Airway epithelial cell (primary cell): Measurements from ENCODE around the gene PRSS57.

DNA sequence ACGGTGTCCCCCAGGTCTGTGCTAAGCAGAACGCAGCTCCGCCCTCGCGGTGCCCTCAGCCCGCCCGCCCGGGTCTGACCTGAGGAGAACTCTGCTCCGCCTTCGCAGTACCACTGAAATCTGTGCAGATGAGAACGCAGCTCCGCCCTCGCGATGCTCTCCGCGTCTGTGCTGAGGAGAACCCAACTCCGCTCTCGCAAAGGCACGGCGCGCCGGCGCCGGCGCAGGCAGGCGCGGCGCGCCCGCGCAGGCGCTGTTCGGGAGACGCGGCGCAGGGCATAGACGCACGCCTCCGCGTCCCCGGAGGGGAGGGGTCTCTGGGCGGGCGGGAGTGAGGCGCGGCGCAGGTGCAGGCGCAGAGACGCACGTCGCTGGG is 44.9 kb downstream of the PLPP2 start:
- RAMPAGE, long total RNA, result no peak

DNA sequence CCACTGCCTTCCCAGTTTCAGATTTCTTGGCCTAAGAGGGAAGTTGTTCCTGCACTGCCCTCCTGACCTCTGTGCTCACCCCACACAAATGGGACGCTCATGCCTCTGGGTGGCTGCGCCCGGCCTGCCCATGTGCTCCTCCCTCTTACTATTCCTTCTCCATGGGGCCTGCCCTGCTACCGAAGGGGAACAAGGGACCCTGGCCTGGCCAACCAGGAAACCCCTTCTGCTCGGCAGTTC is 5.2 kb upstream of the PLPP2 start:
- RAMPAGE, long total RNA, result no peak

DNA sequence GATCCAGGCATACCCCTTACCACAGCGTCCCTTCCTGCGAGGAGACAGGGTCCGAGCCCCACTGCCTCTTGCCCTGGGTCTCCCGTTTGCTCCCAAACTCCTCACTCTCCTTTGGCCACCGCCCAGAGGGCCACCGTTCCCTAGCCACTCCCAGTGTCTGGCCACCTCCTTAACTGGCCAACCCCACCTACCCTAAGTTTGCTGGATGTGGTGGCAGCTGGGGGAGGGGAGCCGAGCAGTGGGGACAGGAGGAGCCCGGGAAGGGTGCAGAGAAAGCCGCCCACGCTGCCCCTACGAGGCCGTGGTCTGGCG is 1.9 kb downstream of the THEG start:
- RAMPAGE, long total RNA, result no peak

- RAMPAGE, long total RNA, result no peak
Observed at GRCh38 chr19:419161-419791, 10.3 kb upstream of the C2CD4C start.

DNA sequence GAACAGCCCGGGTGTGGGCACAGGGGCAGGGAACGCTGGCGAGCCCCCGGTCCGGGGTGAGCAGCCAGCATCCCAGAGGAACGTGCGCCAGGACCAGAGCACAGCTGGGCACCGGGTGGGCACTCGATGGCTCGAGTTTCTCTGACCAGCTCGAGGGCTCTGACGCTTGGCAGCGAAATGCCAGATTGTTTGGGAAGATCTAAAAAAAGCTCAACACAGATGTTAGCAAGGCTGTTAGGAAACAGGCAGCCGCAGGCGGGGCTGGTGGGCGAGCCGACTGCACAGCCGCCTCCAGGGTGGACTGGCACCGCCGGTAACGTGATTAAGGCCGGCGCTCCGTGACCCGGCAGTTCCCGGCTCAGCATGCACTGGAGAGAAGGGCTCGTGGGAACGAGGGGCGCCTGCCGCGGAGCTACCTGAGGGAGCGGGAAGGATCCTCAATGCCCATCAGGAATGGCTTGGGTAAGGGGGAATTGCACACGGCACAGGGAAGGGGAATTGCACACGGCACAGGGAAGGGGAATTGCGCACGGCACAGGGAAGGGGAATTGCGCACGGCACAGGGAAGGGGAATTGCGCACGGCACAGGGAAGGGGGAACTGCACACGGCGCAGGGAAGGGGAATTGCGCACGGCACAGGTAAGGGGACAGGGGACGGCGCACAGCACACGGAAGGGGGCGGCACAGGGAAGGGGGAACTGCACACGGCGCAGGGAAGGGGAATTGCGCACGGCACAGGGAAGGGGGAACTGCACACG is 18.2 kb upstream of the C2CD4C start:
- RAMPAGE, long total RNA, result no peak

GRCh38 chr19:530621-531647 is 626 bp upstream of the CDC34 start:
- RAMPAGE, long total RNA, result no peak

- RAMPAGE, long total RNA, result no peak
Observed at GRCh38 chr19:660093-661415, 2.5 kb downstream of the RNF126 start.

- RAMPAGE, long total RNA, result no peak
Observed at GRCh38 chr19:661416-662083, 1.5 kb downstream of the RNF126 start.

GRCh38 chr19:695317-695875 is at the start of gene PRSS57:
Gene PRSS57 (minus strand): TSS chr19:695452.
- RAMPAGE, long total RNA, result no peak

DNA sequence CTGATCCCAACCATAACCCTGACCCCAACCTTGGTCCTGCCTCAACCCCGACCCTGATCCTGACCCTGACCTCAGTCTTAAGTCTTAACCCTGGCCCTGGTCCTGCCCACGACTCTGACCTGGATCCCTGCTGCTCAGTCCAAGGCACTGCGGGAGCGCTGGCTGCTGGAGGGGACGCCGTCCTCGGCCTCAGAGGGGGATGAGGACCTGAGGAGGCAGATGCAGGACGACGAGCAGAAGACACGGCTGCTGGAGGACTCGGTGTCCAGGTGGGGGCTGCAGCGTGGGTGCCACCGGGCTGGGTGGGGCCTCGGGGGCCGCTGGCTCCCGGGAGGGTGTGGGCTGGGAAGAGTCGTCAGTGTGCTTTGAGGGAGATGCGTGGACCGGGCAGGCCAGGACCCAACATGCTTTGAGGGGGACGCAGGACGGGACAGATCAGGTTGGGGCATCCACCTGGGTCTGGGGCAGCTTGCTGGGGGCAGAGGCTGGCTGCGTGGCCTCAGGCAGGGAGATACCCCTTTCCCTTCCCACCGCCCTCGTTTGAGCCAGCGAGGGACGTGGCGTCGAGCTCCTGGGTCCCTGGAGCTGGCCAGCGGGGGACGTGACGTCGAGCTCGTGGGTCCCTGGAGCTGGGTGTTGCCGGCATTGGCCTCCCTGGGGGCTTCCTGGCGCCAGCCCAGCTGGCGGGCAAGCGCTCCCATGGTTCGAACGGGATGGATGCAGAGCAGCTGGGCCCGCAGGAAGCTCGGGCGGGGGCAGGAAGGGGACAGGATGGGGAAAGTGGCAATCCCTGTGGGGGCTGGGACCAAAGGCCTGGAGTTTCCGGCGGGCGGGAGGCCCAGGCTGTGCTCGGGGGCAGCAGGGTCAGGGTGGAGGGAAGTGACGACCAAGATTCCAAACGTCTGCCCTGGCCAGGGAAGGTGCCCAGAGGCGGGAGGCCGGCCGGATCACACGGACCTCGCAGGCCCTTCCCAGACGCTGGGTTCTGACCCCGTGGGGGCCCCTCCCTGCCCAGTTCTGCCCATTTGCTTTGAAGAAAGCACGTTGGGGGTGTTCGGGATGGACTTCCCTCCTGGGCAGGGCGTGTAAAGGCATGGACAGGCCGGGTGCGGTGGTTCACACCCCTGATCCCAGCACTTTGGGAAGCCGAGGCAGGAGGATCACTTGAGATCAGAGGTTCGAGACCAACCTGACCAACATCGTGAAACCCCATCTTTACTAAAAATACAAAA is 19.1 kb downstream of the PALM start:
- RAMPAGE, long total RNA, result no peak

- RAMPAGE, long total RNA, result no peak
Observed at GRCh38 chr19:738509-739400, 12.2 kb upstream of the MISP start.

GRCh38 chr19:744759-745076 is 6.2 kb upstream of the MISP start:
- RAMPAGE, long total RNA, result no peak

DNA sequence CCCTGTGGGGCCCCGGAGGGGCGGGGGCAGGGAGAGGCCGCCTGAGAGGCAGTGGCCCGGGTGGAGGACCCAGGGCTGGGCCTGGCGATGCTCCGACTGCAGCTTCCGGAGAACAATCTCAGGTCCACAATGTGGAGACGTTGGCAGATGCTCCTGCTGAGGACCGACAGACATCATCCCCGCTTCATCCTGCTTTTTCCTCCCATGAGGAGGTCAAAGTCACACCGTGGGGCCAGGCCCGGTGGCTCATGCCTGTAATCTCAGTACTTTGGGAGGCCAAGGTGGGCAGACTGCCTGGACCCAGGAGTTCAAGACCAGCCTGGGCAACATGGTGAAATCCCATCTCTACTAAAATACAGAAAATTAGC is 16.2 kb upstream of the PTBP1 start:
- RAMPAGE, long total RNA, result no peak

GRCh38 chr19:954712-955450 is 29.0 kb downstream of the ARID3A start:
- RAMPAGE, long total RNA, result no peak

DNA sequence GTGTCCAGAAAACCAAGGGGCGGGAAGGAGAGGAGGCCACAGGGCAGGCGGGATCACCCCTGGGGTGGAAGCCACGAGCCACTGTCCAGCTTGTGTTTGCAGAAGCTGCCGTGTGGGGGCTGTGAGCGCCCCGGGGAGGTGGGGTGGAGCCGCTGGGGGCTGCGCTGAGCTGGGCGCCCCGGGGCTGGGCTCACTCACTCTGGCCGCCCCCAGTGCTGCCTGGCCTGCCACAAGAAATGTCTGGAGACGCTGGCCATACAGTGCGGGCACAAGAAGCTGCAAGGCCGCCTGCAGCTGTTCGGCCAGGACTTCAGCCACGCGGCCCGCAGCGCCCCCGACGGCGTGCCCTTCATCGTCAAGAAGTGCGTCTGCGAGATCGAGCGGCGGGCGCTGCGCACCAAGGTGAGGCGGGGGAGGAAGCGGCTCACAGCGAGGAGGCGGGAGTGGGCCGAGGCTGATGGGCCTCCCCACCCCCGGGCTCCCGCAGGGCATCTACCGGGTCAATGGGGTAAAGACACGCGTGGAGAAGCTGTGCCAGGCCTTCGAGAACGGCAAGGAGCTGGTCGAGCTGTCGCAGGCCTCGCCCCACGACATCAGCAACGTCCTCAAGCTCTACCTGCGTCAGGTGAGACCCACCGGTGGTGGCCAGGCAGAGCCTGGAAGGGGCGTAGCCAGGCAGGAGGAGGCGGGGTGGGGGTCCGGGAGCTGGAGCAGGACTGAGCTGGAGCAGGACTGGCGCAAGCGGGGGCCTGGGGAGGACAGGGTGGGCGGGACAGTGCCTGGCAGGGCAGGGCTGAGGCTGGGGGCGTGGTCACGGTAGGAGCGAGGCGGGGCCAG is 13.6 kb downstream of the POLR2E start:
- RAMPAGE, long total RNA, result no peak

- RAMPAGE, long total RNA, result no peak
Observed at GRCh38 chr19:1089634-1090525, 5.3 kb downstream of the POLR2E start.

DNA sequence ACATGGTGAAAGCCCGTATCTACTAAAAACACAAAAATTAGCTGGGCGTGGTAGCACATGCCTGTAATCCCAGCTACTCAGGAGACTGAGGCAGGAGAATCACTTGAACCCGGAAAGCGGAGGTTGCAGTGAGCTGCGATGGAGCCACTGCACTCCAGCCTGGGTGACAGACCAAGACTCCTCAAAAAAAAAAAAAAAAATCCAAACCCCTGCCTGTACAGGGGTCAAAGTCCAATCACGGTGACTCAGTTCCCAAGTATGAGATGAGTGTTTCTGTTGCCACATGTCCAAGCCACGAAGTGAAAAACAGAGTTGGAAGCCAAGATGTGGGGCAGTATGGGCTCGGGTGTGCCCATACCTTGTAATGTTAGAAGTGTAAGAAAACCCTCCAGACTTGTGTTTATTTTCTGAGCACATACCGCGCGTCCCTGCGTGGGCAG is 1.4 kb upstream of the GPX4 start:
- RAMPAGE, long total RNA, result no peak

DNA sequence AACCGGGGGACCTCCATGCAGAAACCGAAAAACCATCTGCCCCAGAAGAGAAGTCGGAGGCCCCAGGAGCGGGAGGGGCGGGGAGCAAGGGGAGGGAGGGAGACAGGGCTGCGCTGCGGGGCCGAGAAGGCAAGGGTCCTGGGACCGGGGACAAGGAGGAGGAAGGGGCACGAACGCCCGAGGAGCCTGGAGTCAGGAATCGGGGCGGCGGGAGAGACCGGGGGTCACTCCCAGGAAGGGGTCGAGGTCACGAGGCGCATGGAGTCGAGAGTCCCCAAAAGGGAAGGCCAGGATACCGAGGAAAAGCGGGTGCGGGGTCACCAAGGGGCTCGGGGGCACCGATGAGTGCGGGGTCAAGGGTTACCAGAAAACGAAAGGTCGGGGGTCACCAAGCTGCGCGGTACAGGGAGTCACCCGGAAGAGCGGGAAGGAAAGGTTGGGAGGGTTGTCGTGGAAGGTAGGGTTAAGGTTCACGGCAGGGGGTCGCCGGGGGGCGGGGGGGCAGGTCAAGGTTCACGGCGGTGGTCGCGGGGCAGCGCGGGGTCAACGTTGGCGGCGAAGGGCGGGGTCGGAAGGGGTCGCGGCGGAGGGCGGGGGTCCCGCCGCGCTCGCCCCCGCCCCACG is 528 bp downstream of the SBNO2 start:
- RAMPAGE, long total RNA, result no peak

DNA sequence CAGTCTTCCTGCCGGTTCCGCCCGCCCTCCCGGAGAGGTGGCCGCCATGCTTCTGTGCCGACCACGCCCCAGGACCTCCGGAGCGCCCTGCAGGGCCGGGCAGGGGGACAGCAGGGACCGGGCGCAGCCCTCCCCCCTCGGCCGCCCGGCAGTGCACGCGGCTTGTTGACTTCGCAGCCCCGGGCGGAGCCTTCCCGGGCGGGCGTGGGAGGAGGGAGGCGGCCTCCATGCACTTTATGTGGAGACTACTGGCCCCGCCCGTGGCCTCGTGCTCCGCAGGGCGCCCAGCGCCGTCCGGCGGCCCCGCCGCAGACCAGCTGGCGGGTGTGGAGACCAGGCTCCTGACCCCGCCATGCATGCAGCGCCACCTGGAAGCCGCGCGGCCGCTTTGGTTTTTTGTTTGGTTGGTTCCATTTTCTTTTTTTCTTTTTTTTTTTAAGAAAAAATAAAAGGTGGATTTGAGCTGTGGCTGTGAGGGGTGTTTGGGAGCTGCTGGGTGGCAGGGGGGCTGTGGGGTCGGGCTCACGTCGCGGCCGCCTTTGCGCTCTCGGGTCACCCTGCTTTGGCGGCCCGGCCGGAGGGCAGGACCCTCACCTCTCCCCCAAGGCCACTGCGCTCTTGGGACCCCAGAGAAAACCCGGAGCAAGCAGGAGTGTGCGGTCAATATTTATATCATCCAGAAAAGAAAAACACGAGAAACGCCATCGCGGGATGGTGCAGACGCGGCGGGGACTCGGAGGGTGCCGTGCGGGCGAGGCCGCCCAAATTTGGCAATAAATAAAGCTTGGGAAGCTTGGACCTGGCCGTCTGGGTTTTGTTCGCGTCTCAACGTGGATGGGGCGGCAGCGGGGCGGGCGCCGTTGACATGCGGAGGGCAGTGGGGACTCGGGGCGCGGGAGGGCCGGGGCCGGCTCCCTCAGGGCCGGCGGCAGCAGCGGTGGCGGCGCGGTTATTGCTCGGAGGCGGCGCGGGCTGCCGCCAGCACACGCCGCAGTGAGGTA is 9.9 kb downstream of the CBARP start:
- RAMPAGE, long total RNA, result no peak

- RAMPAGE, long total RNA, result no peak
Observed at GRCh38 chr19:1251354-1251695, 2.9 kb downstream of the MIDN start.